Melanocyte of skin (primary cell): ENCODE results near the genes GNL1, C6orf136 and DHX16.

- CAGE, long polyA plus RNA, 2 experiments, result no peak in any of the 2 experiments
Observed at GRCh38 chr6:30187053-30187572, 23.8 kb downstream of the TRIM15 start.

- CAGE, long polyA plus RNA, 2 experiments, result no peak in any of the 2 experiments
Observed at GRCh38 chr6:30206600-30207708, 6.3 kb downstream of the TRIM26 start.

- CAGE, long polyA plus RNA, 2 experiments, result no peak in any of the 2 experiments
Observed at GRCh38 chr6:30212495-30213243, 537 bp downstream of the TRIM26 start.

DNA sequence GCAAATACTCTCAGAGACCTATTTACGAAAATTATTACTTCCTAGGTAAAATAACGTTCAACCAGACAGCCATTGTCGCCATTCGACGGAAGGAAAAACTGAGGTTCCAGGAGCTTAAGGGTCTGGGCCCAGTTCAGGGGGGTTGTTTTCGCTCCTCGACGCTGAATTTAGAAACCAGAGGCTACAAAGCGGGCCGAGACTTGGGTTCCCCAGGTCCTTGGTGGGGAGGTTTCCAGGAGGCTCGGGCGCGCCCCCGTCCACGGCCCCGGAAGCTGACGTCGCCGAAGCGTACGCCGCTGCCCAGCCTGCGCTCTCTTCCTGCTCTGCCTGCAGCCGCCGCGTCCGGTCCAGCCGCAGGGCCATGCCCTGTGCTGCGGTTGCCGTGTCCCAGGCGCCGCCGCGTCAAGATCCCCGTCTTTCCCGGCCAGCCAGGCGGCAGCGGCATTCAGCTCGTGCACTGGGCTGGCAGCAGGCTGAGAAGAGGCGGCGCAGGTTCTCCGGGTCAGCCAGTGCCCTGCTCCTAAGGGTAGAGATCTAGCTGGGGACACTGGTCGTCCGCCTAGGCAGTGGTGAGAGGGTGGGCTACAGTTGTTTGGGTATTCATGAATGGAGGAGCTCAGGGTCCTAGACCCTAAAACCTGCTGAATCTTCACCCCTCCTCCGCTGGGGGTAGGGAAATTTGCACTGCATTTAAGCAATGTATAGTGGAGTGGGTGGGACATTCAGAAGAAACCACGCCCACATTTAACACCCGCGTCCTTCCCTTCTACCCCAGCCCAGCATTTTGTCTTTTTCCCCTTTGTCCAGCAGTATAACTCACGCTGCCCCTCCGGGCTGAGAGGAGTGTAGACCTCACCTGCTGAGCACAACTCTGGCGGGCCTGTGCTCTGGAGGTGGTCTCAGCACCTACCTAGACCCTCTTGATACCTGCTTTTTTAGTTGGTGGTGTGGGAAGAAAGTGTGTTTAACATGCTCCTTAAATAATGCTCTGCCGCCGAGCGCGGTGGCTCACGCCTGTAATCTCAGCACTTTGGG lies 1.0 kb upstream of the TRIM26 start:
- CAGE, long polyA plus RNA, 2 experiments, result no peak in any of the 2 experiments

GRCh38 chr6:30260032-30260616 lies 46.9 kb upstream of the TRIM26 start:
- CAGE, long polyA plus RNA, 2 experiments, result no peak in any of the 2 experiments

DNA sequence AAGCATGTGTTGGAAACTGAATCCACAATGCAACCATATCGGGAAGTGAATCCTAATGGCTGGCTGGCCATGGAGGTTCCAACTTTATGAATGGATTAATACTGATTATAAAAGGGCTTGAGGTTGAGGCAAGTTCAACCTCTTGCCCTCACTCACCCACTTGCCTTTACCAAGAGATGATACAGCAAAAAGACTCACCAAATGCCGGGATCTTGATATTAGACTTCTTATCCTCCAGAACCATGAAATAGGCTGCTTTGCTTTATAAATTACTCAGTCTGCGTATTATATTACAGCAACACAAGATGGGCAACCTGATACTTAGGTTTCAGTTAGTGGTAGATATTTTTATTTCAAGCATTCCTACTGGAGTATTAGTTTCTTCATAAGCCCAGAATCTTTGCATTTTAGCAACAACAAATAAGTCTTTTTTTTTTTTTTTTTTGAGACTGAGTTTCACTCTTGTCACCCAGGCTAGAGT lies 5.3 kb downstream of the HLA-E start:
- CAGE, long polyA plus RNA, 2 experiments, result no peak in any of the 2 experiments

DNA sequence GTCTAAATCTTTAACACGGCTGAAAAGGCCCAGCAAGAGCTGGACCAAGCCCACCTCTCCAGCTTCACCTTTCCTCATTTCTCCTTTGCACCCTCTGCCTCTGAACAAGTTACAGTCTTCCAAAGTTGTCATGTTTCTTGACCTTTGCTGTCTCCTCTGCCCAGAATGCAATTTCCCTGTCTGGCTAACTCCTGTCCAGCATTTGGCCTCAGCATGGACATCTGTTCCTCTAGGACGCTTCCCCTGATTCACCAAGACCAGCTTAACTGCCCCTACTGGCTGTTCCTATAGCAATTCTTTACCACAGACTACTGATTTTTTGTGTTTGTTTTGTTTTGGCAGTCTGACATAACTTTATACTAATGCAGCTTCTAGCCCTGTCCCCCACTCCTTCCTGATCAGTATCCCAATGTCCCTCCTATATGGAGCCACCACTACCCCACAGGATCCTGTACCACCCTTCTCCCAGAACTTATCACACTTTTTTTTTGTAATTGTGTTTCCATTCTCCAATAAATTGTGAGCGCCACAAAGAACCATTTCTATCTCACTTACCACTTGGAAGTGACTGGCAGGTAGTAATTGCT lies 13.3 kb downstream of the GNL1 start:
- CAGE, long polyA plus RNA, 2 experiments, result no peak in any of the 2 experiments

DNA sequence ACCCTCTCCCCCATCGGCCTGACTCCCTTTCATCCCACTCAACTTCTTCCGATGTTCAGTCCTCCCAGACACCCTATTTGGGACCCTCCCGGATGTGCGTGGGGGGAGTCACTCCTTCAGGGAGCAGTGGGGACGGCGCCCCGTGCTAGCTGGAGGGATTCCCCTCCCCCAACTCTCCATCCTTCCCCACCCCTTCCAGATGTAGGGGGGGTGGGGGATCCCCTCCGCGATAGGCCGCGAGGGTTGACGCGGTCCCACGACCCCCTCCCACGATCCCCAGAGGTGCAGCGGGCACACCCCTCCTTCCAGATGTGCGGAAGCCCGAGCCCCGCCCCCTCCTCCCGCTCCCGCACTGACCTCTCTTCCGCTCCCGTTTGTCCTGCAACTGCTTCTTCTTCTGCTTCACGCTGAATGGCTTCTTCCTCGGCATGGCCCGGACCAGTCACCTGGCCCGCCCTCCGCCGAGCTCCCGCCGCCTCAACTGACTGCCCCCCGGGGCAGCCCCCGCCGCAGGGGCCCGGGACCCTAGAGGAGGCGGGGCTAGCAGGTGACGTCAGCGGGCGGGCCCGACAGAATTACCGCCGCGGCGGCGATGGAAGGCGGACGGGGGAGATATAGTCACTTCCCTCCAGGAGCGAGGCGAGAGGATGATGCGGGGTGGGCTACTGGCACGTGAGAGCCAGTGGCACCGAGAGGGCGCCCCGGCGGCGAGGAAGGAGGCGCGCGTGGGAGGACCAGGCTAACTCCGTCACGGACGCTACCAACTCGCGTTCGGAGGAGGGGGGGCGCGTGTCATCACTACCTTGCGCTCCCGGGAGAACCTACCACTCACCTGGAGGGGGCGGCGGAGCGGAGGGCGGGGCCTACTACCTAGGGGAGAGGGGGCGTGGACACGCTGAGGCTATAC lies at the start of gene GNL1:
Gene GNL1, minus strand, starts transcription at position 716 of the 907 bp plus-strand sequence.
- CAGE, long polyA plus RNA, 2 experiments, result start-site peak on the minus strand in 2 of 2 experiments, centred at positions 87 to 705 of the sequence, 13 to 1,487 reads per replicate

- CAGE, long polyA plus RNA, 2 experiments, result no peak in any of the 2 experiments
Observed at GRCh38 chr6:30571915-30572640, 836 bp downstream of the ABCF1 start.

GRCh38 chr6:30612321-30613320 lies 4.4 kb downstream of the PPP1R10 start:
- CAGE, long polyA plus RNA, 2 experiments, result no peak in any of the 2 experiments

DNA sequence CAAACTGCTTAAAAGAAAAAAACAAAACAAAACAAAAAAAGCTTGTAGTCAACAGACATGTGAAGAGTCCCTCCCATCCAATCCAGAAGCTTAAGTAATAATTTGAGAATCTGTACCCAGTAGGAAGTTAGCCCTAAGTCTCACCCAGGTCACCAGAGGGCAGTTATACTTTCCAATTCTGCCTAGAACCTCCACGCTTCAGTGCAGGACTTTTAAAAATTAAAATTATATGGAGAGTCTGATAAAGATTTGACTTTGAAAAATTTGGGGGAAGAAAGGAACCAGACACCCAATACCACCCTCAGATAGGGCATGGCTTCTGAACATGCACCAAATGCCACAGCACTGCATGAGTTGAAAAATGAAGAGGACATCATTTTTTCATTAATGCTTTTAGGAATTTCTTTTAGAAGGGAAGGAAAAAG lies 3.2 kb downstream of the PPP1R10 start:
- CAGE, long polyA plus RNA, 2 experiments, result no peak in any of the 2 experiments

DNA sequence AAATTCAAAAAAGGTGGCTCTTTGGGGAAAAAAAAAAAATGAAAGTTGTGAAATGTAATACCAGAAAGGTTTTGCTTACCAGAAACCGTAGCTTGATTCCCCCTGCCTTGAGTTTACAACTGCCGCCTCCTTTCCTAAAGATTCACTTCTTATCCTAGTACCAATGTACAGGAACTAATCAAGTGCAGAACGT lies 2.9 kb downstream of the PPP1R10 start:
- CAGE, long polyA plus RNA, 2 experiments, result no peak in any of the 2 experiments

DNA sequence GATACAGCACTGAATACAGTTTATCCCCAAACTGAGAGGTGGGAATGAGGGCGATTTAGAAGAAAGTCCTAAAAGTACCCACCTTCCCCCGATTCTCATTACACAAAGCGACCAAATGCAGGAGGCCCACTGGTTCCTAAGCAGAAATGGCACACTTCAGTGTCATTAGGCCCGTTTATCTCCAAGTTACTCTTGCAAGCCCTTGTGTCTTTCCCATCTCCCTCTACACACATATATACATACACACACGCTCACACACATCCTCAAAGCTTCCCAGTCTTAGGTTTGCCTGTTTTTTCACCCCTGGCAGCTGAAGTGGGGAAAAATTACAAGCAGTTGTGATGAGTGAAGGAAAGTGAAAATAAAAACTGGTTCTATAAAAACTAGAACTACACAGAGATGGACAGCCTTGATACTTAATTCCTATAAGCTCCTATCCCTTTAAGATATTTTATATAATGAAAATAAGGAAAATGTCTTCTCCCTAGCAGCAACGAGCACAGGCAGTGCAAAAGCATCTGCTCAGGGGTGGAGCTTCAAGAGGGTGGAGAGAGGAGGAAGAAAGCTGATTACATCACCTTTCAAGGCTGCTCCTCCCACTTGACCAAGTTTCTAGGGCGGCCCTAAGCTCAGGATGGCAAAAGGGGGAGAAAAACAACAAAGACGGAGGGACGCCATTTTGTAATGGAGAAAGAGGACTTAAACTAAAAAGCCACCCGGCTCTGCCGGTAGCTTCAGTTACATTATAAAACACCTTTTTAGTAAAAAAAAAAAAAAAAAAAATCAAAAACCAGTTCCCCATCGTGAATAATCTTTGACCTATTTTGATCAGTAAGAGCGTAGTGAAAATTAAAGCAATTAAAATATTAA lies 2.3 kb downstream of the PPP1R10 start:
- CAGE, long polyA plus RNA, 2 experiments, result no peak in any of the 2 experiments

- CAGE, long polyA plus RNA, 2 experiments, result no peak in any of the 2 experiments
Observed at GRCh38 chr6:30633320-30633715, 6.6 kb downstream of the ATAT1 start.

GRCh38 chr6:30646830-30647644 lies at the start of gene C6orf136:
Gene C6orf136 (plus strand): TSS chr6:30647133.
- CAGE, long polyA plus RNA, 2 experiments, result no peak in any of the 2 experiments

DNA sequence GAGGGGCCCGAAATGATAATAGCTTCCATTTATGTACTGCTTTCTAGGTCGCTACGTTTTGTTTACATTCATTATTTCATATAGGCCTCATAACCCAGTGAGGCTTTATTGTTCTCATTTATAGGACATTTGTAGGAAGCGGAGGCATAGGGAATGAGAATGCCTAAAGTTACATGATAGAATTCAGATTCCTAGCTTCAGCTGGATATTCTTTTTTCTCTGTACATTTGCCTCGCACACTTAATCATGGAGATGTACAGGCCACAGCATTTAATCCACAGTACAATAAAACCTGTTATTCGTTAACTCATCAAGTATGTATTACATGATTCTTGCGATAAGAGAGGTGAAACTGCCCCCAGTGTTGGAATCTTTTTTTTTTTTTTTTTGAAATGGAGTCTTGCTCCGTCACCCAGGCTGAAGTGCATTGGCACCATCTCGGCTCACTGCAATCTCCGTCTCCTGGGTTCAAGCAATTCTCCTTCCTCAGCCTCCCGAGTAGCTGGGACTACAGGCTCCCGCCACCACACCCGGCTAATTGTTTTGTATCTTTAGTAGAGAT lies 1.2 kb downstream of the C6orf136 start:
- CAGE, long polyA plus RNA, 2 experiments, result no peak in any of the 2 experiments

DNA sequence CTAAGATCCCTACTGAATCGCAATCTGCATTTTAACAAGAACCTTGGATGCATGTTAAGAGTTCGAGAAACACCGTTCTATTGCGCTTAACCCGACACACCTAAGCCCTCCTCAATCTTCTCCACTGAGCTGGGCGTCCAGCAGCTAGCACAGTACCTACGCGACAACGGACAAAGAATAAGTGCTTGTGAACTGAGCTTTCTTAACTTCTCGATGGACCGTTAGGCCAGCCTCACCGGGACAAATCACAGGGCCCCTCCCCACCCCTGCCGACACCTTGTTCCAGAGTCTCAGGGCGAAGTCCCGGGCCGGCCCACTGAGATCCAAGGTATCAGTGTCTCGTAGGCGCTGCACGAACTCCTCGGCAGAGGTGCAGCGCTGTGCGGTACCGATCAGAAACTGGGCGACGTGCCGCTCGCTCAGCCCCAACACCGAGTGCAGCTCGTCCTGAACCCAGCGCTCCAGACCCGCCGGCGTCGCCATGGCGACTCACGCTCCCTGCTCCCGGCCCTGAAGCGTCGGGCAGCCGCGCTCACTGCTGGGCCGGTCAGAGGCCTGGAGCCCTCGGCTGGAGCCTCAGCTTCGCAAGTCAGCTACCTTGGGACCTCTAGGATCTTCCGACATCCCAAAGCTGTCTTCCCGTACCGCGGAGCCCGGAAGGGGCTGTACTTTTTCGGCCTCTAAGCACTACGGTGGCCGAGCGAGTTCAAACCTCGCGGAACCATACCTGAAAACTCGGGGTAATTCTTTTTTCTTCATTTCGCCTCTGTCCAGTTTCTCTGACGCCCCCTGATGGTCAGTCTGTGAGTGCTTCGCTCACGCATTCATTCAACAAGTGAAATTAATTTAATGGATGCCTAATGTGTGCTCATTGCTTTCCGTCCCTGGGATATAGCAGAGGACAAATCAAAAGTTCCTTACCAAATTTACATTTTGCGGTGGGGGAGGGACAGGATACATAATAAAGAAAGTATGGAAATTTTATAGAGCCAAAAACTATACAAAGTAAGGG lies at the start of gene DHX16:
Gene DHX16, minus strand, starts transcription at position 648 of the 1,012 bp plus-strand sequence.
- CAGE, long polyA plus RNA, 2 experiments, result start-site peak on the minus strand in 2 of 2 experiments, centred at positions 635 to 639 of the sequence, 289 to 1,442 reads per replicate

- CAGE, long polyA plus RNA, 2 experiments, result no peak in any of the 2 experiments
Observed at GRCh38 chr6:30678853-30680012, 6.4 kb upstream of the DHX16 start.

- CAGE, long polyA plus RNA, 2 experiments, result no peak in any of the 2 experiments
Observed at GRCh38 chr6:30685306-30686322, 831 bp downstream of the PPP1R18 start.

GRCh38 chr6:30689378-30690020 lies 1.3 kb downstream of the NRM start:
- CAGE, long polyA plus RNA, 2 experiments, result no peak in any of the 2 experiments